ENCODE measurements around the gene LSG1.

- PRO-cap: no peak
These were observed 250.2 kb upstream of the HES1 start for GRCh38 chr3:193885687-193886277.

- PRO-cap: no peak
These were observed 130.8 kb upstream of the HES1 start for GRCh38 chr3:194005074-194005592.

- PRO-cap: no peak
These were observed 104.6 kb upstream of the HES1 start for GRCh38 chr3:194031292-194031799.

GRCh38 chr3:194040456-194041053 lies 95.4 kb upstream of the HES1 start:
- PRO-cap: bidirectional peak, plus-strand start at chr3:194040749, minus-strand start at chr3:194040634

GRCh38 chr3:194126558-194126895 lies 9.4 kb upstream of the HES1 start:
- PRO-cap: no peak

DNA sequence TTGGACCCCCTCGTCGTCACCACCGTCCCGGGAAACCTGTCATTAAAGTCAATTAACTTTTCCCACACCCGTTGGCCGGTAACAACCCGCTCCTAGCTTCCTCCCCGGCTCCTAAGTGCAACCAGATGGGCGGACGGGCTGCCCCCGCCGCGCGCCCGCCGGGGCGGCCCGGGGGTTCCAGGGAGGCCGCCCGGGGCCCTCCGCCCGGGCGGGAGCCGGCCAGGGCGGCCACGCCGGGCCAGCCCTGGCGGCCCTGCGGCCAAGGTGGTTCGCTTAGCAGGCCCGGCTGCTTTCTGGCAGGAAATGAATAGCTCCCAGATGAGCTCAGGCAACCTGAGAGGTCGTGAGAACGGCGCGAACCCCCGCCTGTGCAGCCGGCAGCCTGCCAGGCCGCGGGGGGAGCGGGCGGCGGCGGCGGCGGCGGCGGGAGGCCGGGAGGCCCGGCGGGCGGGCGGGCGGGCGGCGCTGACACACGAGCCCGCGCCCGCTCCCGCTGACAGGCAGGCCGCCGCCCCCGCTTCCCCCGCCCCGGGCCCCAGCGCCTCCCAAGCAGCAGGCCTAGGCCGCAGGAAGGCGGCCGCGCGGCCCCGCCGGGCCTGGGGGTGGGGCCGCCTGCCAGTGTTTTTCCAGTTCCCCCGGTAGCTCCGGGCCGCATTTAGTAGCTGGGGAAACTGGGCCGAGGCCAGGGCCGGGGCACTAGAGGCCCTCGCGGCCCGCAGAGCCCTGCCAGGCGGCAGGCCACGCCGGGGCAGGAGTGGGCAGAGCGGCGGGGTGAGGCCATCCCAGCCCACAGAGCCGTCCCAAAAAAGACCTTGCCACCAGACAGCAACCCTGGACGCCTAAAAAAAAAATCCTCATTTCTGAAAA lies 5.4 kb downstream of the HES1 start:
- PRO-cap: bidirectional peak, plus-strand start at position 658 of the sequence, minus-strand start at position 295 of the sequence

- PRO-cap: no peak
These were observed 40.7 kb downstream of the HES1 start for GRCh38 chr3:194176650-194177000.

DNA sequence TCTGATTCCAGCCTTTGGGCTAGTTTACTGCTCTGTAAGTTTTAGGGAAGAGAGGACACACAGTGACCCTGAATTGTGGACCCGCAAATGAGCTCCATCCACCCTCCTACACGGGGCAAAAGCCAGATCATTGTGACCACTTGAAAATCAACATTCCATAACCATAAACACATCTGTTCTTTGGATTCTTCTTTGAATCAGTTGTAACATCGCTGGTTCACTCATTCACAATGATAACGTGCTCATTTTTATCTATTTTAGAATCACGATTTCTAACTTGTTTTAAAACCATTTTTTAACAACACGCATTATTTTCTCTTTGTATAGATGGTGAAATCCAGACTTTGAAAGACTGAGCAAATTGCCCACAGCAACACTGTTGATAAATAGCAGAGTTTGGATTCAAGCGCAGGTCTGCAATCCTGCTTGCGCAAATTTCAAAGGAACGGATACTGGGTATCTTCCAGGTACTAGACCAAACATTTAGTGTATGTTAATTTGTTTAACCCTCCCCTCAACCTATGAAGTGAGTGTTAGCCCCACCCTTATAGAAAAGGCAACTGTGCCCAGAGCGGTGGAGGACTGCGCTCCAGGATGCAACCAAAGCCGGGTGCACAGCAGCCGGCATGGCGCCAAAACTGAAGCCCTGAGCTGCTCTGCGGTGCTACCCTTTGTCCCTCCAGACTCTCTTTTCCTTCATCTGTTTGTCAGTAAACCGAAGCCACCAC lies 103.9 kb downstream of the CPN2 start:
- PRO-cap: no peak

DNA sequence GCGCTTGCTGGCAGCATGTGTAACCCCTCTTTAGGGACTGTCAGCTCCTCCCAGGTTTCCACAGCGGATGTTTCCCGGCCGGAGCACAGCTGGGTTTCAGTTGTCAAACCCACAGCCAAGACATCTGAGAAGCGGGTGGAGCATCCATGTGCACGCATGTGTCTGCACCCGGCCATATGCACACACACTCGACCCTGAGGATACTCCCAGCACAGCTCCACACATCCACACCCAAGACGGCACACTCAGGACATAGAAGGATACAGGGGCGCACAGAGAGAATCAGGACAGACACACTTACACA lies 100.4 kb downstream of the CPN2 start:
- PRO-cap: no peak

DNA sequence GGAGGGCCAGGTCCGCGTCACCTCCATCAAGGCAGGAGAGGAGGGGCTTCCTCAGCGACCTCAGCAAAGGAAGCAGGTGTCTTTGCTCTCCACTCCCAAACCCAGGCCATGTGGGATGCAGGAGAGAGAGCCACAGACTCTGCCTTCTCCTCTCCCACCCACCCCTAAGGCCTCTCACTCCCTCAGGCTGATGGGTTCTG lies 82.9 kb downstream of the CPN2 start:
- PRO-cap: no peak

DNA sequence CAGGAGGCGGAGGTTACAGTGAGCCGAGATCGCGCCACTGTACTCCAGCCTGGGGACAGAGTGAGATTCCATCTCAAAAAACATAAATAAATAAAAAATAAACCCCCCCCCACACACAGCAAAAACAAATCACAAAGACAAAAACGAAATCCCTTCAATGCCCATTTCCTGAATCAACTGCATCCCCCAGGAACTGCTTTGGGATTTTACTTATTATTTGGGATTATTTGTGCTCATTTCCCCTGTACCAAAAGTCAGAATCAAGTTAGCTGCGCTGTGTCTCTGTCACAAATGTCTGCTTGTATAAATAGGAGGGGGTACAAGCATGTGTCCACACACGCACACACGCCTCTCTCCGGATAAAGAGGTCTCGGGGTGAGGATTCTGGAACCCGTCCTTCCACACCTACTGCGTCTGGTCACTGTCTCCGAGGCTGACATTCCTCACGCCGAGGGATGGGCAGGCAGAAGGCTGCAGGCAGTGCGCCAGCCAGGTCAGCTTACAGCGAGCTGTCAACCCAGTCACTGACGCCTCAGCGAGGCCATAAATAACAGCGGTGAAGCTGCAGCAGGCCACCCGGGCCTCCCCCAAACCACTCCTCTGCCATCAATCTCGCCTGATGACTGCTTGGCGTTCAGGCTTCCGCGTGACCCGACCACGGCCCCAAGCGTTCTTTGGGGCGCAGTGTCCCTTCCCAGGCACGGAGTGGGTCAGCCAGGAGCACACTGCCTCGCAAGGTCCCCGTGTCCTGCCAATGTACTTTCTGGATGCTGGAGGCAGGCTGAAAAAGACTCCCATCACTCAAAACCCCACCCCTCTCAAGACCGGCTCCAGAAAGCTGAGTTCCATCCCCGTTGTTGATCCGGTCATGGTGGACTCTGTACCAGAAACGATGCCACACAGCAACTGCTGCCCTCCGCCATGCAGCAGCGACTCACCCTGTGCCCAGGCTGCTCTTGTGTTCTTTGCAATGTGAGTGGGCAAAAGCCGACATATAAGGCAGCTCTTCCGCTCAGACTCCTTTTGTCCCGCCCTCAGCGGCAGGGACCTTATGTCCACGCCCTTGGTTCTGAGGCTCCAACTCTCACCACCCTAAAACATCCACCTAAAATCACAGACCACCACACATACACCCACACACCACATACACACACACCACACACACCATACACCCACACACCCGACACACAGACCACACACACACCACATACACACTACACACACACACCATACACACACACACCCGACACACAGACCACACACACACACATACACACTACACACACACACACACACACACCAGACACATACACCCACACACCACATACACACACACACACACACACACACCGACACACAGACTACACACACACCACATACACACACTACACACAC lies 27.2 kb downstream of the CPN2 start:
- PRO-cap: no peak

DNA sequence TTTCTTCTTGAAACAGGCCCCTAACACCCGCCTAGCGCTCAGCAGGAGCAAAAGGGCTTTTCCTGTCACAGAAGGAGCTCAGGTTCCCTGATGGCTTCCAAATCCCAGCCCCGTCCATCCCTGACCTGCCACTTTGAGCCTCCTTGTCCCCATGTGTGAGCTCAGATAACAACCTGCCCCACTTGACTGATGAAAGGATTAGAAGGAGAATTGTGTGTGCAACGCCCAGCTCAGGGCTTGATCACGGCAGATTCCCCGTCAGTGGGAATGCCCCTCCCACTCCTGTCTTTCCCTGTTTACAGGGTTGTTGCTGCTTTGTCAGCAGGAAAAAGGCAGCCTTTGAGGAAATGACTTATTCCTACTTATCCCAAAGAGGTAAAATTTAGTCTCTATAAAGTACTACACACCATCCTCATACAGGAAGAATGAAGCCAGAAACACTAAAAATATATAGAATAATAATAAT lies 6.0 kb upstream of the LRRC15 start:
- PRO-cap: bidirectional peak, plus-strand start at position 370 of the sequence, minus-strand start at position 269 of the sequence

- PRO-cap: no peak
These were observed 26.0 kb upstream of the GP5 start for GRCh38 chr3:194424991-194425626.

DNA sequence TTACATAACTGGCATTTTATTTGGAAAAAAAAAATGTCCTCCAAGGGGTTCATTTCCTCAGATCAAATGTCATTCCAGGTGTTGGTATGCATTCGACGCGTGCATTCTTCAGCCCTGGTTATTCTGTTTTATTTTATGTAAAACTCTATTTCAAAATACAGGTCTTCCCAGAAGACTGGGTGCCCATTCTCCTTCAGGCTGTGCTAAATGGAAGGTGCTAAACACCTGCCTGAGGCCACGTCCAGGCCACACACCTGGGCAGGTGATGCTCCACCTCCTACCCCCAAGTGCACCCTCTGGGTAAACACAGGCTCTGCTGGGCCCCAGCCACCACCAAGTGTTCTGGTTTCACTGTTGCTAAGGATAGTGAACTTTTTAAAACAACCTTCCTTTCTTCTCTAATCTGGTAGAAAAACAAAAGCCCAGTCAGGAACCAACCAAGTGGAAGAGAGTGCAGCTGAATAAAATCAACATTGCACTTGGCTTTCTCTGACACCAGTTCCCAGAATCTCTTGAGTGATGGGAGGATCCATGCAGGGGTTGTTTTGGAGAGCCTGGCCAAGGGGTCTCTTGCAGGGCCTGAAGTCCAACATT lies 26.0 kb upstream of the ATP13A3 start:
- PRO-cap: no peak

- PRO-cap: no peak
These were observed 45.4 kb downstream of the TMEM44 start for GRCh38 chr3:194587737-194588348.

GRCh38 chr3:194671595-194672811 lies at the start of gene LSG1:
Gene LSG1 (minus strand): TSS chr3:194672191.
- PRO-cap: bidirectional peak, plus-strand start at chr3:194672222, minus-strand start at chr3:194672191; bidirectional peak, plus-strand start at chr3:194672614, minus-strand start at chr3:194672478

- PRO-cap: no peak
These were observed 265.7 kb downstream of the XXYLT1 start for GRCh38 chr3:195005295-195005619.

DNA sequence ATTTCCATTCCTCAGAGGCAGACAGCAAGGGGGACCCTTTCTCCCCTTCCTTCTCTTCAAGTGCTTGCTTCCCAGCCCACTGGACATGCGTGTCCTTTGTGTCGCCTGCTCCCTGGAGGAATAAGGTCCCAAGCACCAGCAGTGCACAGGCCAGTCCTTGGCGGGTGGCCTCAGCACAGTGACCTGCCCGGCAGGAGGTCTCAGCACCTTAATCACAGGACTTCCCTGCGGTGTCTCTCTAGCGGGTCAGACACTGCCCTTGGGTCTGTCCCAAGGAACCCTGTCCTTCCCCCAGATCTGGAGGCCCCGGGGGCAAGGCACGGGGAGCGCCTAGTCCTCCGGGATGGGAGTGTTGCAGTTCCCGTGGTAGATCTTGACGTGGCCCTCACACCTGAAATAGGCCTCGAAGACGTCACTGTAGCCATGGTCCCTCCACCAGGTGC lies 201.6 kb downstream of the XXYLT1 start:
- PRO-cap: no peak

GRCh38 chr3:195094079-195094584 lies 176.8 kb downstream of the XXYLT1 start:
- PRO-cap: no peak

- PRO-cap: no peak
These were observed 24.6 kb downstream of the ACAP2 start for GRCh38 chr3:195418056-195418870.